Transverse colon (tissue), 4 donors: ENCODE measurements around a stretch of chr12.

DNA sequence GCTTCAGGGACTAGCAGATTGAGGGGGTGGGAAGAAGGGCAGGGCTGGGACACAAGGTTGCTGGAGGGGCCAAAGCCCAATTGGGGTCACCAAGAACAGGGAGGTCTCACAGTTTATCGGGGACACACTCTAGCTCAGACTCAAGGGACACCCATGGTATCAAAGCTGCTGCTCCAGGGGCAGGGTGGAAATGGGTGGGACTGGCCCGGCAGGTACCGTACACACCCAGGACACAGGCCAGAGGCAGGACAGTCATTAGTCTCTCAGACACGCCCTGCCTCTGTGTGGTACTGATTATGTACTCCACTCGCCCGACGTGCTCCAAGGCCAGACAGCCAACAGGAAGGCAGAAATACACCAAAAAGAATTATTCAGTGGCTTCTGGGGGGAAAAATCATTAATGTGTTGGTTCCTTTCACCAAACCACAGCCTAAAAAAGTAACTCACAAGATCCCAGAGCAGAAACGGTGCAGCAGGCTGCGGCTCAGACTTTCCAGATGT, 41.1 kb downstream of the NELL2 start:
- PRO-cap = no peak
- RAMPAGE, long total RNA, 4 experiments = start-site peak on the minus strand in 1 of 4 experiments, centred at position 289 of the sequence, 6 reads per replicate

- PRO-cap = no peak
- RAMPAGE, long total RNA, 4 experiments = no peak in any of the 4 experiments
Observed at GRCh38 chr12:44842436-44843131, 33.5 kb downstream of the NELL2 start.

DNA sequence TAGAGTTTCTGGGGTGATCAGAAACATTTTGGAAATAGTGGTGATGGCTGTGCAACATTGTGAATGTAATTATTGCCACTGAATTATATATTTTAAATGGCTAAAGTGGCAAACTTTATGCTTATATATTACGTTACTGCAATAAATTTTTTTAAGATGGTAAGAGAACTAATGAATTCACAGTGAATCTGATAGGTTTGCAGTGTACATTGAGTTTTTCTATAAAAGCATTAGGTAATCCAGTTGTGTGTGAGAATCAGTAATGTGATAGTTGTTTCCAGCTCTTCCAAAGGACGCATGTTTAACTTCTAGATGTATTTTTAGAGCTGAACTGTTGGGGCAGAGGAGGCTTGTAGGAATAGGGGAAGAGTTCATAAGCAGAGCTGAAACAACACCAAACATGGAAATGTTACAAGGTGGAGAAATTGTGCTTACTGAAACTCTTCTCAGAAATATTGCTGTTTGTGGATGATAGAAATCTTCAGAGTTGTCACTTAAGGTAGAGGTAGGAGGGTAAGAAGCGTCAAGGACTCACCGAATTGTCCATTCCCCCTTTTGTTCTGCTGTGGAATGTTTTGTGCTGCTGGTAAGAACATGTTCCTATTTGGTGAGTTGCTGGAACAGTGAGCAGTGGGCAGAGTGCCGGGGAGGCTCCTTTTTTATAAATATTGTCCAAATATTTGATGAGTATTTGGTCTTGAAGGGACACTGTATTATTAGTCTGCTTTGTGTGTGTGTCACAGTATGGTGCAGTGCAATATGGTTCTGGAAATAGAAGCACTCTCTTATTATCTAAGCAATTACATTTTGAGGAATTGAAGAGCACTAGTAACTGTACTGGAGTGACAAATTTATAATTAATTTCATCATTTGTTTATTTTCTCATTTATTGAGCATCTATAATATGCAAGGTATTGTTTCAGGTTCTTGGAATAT, 76.7 kb downstream of the ANO6 start:
- PRO-cap = no peak
- RAMPAGE, long total RNA, 4 experiments = no peak in any of the 4 experiments

DNA sequence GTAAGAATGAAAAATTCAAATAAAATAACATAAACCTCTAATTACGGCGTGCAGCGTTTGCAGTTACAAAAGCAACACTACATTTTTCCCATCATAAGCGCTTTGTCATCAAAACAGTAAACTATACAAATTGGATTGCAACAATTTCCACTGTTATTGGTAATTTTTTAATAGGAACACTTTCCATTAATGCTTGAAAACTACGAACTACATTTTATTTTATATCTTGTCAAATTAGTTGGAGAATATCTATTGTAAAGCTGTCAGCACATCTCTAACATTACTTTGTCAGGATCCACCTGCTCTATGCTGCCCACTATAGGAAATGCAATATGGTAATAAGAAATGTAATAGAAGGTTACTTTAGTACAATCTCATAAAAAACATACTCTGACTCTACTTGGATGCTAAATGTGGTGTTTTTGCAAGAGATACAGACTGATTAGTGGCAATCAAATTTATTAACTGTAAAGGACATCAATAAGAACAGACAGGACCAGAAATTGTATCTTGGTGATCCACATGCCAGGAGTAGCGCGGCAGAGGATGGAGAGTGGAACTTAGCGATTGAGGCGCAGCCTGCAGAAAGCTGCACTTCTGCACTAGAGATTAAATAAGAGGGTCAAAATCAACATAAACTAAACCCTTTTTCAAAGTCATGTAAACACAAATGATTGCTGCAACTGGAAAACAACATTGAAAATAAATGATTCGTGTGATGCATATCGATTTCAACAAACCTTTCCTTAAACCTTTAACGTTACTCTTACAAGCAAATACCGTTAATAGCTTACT, 3.7 kb upstream of the ARID2 start:
- PRO-cap = no peak
- RAMPAGE, long total RNA, 4 experiments = no peak in any of the 4 experiments

- PRO-cap = bidirectional peak, plus-strand start at chr12:45728765, minus-strand start at chr12:45728764; bidirectional peak, plus-strand start at chr12:45729064, minus-strand start at chr12:45728933
- RAMPAGE, long total RNA, 4 experiments = start-site peak on the minus strand in 1 of 4 experiments, at chr12:45728758-45728767 at its widest, 17 reads per replicate
Observed at GRCh38 chr12:45728604-45729094, 857 bp upstream of the ARID2 start.

GRCh38 chr12:45732909-45733353, 3.4 kb downstream of the ARID2 start:
- PRO-cap = no peak
- RAMPAGE, long total RNA, 4 experiments = no peak in any of the 4 experiments

DNA sequence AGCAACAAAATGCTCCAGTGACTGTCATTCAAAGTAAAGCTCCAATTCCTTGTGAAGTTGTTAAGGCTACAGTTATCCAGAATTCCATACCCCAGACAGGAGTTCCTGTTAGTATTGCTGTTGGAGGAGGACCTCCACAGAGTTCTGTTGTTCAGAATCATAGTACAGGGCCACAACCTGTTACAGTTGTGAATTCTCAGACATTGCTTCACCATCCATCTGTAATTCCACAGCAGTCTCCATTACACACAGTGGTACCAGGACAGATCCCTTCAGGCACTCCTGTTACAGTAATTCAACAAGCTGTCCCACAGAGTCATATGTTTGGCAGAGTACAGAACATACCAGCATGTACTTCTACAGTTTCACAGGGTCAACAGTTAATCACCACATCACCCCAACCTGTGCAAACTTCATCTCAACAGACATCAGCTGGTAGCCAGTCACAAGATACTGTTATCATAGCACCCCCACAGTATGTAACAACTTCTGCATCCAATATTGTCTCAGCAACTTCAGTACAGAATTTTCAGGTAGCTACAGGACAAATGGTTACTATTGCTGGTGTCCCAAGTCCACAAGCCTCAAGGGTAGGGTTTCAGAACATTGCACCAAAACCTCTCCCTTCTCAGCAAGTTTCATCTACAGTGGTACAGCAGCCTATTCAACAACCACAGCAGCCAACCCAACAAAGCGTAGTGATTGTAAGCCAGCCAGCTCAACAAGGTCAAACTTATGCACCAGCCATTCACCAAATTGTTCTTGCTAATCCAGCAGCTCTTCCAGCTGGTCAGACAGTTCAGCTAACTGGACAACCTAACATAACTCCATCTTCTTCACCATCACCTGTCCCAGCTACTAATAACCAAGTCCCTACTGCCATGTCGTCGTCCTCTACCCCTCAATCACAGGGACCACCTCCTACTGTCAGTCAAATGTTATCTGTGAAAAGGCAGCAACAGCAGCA, 121.0 kb downstream of the ARID2 start:
- PRO-cap = no peak
- RAMPAGE, long total RNA, 4 experiments = start-site peak on the plus strand in 1 of 4 experiments, centred at position 262 of the sequence, 39 reads per replicate

DNA sequence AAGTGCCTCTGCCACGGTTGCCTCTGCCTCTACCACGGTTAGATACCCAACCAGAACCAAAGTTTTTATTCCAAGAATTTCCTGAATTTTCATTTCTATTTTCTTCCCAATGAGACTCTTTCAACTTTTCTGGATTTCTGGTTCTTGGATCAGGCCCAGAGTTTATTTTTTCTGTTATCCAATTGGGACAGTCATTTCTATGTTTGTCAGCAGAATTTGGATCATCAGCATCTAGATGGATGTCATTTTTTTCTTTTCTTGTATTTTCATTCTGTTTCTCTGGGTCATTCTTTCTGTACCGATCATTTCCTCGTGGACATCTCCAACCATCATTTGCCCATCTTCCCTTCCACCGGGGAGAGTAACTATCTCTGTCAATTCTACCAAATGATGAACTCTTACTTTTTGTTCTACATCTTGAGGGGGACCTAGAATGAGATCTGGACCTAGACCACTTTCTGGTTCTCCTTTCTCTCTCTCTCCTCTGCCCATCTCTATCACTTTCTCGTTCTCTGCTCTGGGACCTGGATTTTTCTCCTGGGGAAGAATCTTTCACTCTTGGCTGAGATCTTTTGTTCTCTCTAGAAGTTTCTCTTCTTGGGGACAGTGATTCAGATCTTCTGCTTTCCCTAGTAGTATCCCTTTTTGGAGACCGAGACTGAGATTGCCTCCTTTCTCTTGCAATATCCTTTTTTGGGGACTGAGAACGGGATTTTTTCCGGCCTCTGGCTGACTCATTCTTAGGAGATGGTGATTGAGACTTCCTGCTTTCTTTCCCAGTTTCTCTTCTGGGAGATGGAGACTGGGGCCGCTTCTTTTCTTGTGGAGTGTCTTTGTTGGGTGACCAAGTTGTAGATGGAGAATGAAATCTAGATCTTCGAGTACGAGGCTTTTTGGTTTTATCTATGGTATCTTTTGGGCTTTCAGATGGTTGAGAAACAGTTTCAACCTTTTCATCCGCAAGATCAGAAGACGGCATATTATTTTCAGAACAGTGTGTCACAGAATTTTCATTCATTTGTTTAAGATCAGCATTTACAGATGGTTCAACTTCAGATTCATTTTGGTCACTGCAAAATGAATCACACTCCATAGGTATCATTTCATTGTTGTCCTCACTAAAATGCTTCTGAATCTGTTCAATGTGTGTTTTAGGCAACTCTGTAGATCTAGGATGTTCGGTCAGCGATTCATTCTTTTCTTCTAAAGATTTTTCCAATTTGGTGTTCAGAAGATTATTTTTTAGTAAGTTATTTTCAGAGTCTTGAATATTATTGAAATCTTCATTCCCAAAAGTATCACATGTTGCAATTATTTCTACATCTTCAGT, 63.5 kb downstream of the SCAF11 start:
- PRO-cap = no peak
- RAMPAGE, long total RNA, 4 experiments = no peak in any of the 4 experiments

- PRO-cap = no peak
- RAMPAGE, long total RNA, 4 experiments = no peak in any of the 4 experiments
Observed at GRCh38 chr12:45975252-45976076, 14.9 kb downstream of the SCAF11 start.

DNA sequence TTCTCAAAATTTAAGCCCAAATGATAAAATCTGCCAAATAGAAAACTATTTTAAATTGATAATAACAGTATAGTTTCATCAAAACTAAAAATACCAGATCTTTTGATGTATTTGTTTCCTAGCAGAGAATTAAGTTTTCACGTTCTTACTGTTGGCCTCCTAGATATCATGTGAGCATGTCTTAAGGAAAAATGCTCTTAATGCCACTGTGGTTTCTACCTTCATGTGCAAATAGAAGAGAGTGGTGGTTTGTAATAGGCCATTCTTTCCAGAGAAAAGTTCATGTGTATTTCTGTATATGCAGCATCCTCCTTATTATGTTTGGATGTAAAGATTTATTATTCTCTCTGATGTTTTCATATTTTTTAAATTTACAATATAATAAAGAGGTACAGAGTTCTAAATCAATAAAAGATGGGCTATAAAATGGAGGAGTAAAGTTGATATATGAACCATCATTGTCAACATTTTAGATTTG, 2.4 kb upstream of the SCAF11 start:
- PRO-cap = no peak
- RAMPAGE, long total RNA, 4 experiments = no peak in any of the 4 experiments

GRCh38 chr12:46363702-46364777, 8.5 kb downstream of the SLC38A2 start:
- PRO-cap = no peak
- RAMPAGE, long total RNA, 4 experiments = no peak in any of the 4 experiments

DNA sequence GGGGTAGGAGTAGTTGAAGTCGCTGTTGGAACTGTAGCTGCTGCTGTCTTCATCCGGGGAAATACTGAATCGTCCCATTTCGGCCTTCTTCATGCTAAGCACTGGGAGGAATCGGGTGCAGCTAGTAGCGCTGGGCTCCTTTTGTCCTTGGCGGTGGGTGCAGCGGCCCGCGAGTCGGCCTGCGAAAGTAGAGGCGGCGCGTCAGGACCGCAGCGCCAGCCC, 1.5 kb downstream of the SLC38A2 start:
- PRO-cap = bidirectional peak, plus-strand start outside the sequence, minus-strand start at position 149 of the sequence
- RAMPAGE, long total RNA, 4 experiments = no peak in any of the 4 experiments

DNA sequence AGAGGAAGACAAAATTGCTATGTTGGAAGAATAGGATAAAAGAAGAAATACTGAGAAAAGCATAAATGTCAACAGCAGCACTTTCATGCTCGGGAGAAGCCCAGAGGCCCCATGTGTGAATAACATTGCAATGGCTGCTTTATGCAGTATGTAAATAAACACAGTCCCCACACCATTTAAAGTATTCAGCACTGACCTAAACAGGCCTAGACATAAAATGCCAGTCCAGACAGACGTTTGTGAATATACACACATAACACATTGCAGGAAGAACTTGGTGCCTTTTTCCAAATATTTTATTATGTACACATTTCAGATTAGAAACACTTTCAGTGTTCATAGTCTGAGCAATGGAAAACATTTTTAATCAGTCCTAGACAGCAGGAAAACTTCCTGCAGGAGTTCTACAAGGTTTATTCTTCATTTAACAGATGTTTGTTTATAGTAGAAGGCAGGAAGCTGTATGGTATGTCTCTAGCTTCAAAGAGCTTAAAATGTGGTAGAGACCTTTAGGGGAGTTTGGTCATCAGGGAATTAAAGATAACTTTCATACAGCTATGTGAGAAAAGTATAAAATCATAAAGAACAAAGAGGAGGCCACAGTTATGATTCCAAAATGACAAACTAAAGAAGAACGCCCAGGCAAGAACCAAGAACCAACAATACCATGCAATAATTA, 30.5 kb upstream of the SLC38A2 start:
- PRO-cap = no peak
- RAMPAGE, long total RNA, 4 experiments = no peak in any of the 4 experiments

- PRO-cap = no peak
- RAMPAGE, long total RNA, 4 experiments = start-site peak on the plus strand in 1 of 4 experiments, at chr12:46603170-46603375 at its widest, 23 reads per replicate
Observed at GRCh38 chr12:46603093-46603469, 222.7 kb downstream of the SLC38A4 start.

GRCh38 chr12:46620060-46620689, 205.6 kb downstream of the SLC38A4 start:
- PRO-cap = no peak
- RAMPAGE, long total RNA, 4 experiments = start-site peak on the plus strand in 1 of 4 experiments, at chr12:46620270-46620417 at its widest, 21 reads per replicate

DNA sequence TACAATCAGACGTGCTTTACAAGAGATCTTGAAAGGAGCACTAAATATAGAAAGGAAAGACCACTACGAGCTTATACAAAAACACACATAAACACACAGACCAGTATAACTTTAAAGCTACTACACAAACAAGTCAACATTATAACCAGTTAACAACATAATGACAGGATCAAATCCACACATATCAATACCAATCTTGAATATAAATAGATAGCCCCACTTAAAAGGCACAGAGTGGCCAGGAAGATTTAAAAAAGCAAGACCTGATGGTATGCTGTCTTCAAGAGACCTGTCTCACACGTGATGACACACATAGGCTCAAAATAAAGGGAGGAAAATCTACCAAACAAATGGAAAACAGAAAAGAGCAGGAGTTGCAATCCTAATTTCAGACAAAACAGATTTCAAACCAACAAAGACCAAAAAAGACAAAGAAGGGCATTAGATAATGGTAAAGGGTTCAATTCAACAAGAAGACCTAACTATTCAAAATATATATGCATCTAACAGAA, 185.7 kb downstream of the SLC38A4 start:
- PRO-cap = no peak
- RAMPAGE, long total RNA, 4 experiments = start-site peak on the plus strand in 1 of 4 experiments, centred at position 230 of the sequence, 12 reads per replicate

GRCh38 chr12:46657747-46658157, 168.0 kb downstream of the SLC38A4 start:
- PRO-cap = no peak
- RAMPAGE, long total RNA, 4 experiments = no peak in any of the 4 experiments

GRCh38 chr12:46658892-46659668, 166.7 kb downstream of the SLC38A4 start:
- PRO-cap = unidirectional peak, plus-strand start at chr12:46659272
- RAMPAGE, long total RNA, 4 experiments = no peak in any of the 4 experiments

- PRO-cap = no peak
- RAMPAGE, long total RNA, 4 experiments = no peak in any of the 4 experiments
Observed at GRCh38 chr12:46983215-46983755, 96.1 kb upstream of the PCED1B start.

DNA sequence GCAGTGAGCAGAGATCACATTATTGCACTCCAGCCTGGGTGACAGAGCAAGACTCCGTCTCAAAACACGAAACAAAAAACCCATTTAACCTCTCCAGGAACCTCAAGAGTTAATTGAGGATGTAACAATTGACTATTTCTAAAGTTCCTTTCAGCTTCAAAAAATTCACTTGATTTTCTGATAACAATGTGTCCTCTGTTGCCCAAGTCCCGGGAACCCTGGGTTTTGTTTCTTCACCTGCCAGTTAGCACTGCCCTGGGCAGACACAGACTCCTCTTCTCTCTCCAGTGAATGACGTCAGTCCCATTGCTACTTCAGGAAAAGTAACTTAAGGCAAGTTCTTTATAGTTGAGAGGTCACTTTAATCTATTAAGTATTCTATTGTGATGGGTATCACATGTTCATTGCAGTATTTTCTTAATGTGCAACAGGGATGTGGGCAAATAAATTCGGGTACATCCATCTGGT, 5.4 kb upstream of the AMIGO2 start:
- PRO-cap = no peak
- RAMPAGE, long total RNA, 4 experiments = no peak in any of the 4 experiments